AG08470 (cell line): ENCODE measurements around the gene CDC16.

- RRBS, result no CpG with 5 or more reads among the region's 9 CpGs
Measured at GRCh38 chr13:113640555-113641135, 17.4 kb downstream of the ATP4B start.

GRCh38 chr13:113815367-113816270 lies 48.3 kb downstream of the GAS6 start:
- RRBS, result no CpG with 5 or more reads among the region's 39 CpGs

GRCh38 chr13:113826982-113827445 lies 36.9 kb downstream of the GAS6 start:
- RRBS, result no CpG with 5 or more reads among the region's 20 CpGs

- RRBS, result 65% methylated on average over 4 of the region's 25 CpGs
Measured at GRCh38 chr13:113853912-113854658, 9.8 kb downstream of the GAS6 start.

GRCh38 chr13:113862062-113862774 lies 1.7 kb downstream of the GAS6 start:
- RRBS, result 86% methylated on average over 4 of the region's 22 CpGs

GRCh38 chr13:113978404-113979586 lies 4.9 kb upstream of the C13orf46 start:
- RRBS, result 79% methylated on average over 8 of the region's 49 CpGs

- RRBS, result no CpG with 5 or more reads among the region's 35 CpGs
Measured at GRCh38 chr13:114030676-114031870, 57.2 kb upstream of the C13orf46 start.

GRCh38 chr13:114044247-114044893 lies 70.5 kb upstream of the C13orf46 start:
- RRBS, result no CpG with 5 or more reads among the region's 41 CpGs

- RRBS, result no CpG with 5 or more reads among the region's 36 CpGs
Measured at GRCh38 chr13:114059584-114060298, 72.7 kb downstream of the RASA3 start.

DNA sequence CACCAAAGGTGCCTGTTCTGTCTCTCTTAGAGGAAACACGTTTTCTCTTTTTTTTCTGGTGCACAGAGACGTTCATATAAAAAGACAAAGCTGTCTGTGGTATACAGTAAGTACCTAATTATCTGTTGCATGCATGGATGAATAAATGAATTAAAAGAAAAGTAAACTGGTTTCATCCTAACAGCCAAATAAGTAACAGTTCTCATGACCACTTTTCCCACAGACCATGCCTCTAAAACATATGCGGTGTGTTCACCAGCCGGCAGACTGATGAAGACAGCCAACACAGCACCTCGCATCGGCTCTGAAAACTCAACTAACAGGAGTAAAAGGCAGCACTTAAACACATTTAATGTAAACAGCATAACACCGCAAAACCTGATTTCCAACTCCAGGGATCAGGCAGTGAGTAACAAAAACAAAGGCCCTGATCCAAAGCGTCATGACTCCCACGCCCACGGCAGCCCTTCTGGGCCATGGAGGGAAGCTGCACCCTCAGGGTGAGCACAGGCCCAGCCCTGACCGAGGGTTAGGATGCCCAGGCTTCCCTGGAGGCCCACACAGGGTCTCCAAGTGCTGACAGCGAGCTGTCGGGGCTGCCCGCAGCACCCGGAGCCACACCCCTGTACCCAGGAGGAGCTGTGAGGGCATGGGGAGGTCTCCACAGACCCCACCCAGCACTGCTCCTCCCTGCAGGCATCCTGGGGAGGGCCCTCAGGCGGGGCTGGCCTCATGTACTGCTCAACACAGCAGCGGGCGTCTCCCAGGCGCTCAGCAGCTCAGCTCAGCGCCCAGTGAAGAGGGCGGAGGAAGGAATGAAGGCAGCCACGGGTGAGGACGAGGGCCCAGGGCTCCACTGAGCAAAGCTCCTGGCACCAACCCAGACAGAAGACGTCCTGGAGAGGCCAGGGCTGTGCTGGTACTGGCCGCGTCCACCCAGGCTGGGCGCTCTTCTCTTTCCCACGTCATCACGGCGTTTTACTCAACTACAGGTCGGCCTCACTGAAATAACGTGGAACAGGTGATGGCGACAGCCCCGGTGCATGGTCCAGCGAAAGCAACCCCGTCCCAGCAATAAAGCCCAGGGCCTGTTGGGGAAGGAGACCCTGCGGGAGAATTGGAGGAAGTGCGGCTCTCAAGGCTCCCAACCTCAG lies 53.8 kb downstream of the RASA3 start:
- RRBS, result no CpG with 5 or more reads among the region's 38 CpGs

- RRBS, result 44% methylated on average over 2 of the region's 3 CpGs
Measured at GRCh38 chr13:114101060-114101279, 31.5 kb downstream of the RASA3 start.

DNA sequence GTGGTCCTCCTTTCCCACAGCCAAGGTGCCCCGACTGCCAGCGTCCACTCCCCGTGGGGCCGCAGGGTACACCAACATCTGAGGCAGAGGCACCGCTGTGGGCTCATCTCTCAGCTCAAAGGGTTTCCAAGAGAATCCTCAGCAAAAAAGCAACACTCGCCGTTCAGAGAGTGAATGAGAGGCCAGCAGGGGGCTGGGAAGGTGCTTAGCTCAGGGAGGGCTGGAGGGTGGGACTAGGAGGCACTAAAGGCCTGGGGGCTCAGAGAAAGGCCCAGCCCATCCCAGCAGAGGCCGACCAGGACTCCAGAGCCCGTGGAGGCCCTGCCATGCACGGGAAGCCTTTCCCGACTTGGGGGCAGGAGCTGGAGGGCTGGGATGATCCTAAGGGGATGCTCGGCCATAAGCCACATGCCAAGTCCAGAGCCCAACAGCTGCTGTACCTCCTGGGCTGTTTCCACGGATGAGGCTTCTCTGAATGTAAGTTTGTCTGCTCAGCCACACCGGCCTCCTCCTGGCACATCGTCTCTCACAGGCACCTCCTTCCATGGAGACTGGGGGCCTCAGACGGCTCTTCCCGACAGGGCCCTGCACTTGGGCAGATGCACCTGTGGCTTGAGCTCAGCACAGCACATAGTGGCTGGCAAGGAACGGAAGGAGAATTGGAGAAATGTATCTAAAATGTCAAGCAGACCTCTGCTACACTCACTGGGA lies 19.6 kb downstream of the RASA3 start:
- RRBS, result no CpG with 5 or more reads among the region's 18 CpGs

DNA sequence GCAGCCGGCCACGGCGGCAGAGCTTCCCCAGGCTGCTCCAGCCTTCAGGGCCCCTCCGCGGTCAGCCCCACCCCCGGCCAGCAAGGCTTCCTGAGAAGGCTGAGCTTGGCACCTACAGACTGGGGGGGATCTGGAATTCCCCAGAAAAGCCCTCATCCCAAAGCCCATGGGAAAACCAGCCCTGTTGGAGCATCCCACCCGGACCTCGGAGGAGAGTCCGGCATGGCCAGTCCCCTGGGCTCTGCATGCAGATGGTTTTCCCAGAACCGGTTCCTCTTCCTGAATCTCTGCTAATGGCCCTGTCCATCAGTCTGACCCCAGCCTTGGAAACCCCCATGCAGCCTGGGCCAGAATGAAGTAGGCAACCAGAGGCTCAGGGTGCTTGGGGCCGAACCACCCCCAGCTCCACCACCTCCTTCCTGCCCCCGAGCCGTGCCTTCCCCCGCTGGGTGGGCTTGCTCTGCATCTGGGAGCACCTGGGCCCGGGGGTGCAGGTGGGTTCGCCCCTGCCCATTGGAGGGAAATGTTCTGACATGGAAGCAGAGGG lies 10.2 kb downstream of the RASA3 start:
- RRBS, result 67% methylated on average over 1 of the region's 16 CpGs

- RRBS, result 34% methylated on average over 3 of the region's 38 CpGs
Measured at GRCh38 chr13:114128602-114129637, 3.5 kb downstream of the RASA3 start.

- RRBS, result 64% methylated on average over 5 of the region's 19 CpGs
Measured at GRCh38 chr13:114151393-114151952, 19.1 kb upstream of the RASA3 start.

DNA sequence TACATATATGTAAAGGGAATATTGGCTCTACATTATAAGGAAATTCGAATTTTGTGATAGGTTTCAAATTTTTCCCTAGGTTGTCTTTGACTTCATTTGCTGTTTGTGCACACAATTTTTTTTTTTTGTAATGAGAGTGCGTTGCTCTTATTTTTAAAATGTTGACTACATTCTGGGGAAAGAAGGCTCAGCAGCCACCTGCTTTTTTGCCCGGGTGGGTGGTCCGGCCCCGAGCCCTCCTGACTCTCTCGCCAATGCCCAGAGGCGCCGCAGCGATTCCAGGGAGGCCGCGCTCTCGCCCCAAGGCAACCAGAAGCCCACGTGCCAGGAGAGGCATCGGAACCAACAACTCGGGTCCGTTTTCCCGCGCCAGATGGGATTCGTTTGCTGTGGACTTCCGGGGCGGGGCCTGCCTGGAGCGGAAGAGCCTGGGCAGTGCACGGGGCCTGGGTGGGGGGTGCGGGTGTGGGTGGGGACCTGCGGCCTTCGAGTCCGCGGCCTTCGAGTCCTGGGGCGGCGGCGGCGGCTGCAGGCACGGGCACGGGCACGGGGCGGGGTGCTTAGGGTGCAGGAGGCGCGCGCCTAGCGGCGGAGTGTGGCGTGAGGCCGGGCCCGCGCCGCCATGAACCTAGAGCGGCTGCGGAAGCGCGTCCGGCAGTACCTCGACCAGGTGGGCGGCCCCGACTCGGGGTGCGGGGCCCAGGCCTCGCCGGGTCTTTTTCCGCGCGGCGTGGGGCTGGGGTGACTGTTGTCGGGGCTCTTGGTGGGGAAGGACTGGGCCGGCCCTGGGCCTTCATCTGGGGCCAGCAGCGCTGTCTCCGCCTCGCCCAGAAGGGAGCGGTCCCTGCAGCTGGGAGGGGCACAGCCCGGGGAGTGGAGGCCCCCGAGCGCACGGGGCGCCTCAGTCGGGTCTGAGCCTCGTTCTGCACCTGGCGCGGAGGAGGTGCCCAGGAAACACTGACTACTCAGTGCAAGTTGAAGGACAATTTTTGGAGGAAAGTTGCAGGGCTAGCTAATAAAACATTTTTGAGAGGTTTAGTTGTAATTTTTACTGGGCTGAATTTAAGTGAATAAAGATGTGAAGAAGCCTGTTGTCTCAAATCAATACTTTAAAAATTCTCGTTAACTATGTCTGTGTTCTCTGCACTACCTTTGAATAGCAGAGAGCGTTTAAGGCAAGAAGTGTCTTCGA lies at the start of gene CDC16:
Gene CDC16, plus strand, starts transcription at position 435 of the 1,192 bp plus-strand sequence.
- RRBS, result 1% methylated on average over 25 of the region's 81 CpGs